ENCODE measurements around a stretch of chr12.

DNA sequence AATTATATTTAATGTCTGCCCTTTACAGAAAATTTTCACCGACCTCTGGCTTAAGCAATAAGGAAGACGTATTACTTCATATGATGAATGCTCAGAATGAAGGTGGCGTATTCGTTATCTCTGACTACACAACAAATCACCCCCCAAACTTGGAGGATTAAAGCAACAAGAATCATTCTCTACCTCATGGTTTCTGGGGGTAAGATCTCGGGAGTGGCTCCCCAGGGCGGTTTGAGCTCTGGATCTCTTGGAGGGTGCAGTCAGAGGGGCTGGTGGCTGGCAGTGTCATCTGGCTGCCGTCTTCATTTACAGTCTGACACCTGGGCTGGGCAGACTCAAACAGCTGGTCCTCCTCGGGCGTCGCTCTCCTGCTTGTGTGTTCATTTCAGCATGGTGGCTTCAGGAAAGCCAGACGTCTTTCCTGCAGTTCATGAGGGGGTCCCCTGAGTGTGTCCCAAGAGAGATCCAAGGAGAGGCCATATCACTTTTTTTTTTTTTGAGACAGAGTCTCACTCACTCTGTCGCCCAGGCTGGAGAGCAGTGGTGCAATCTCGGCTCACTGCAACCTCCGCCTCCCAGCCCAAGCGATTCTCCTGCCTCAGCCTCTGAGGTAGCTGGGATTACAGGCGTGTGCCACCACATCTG is 66.5 kb upstream of the NCOR2 start:
- PRO-cap = no peak

DNA sequence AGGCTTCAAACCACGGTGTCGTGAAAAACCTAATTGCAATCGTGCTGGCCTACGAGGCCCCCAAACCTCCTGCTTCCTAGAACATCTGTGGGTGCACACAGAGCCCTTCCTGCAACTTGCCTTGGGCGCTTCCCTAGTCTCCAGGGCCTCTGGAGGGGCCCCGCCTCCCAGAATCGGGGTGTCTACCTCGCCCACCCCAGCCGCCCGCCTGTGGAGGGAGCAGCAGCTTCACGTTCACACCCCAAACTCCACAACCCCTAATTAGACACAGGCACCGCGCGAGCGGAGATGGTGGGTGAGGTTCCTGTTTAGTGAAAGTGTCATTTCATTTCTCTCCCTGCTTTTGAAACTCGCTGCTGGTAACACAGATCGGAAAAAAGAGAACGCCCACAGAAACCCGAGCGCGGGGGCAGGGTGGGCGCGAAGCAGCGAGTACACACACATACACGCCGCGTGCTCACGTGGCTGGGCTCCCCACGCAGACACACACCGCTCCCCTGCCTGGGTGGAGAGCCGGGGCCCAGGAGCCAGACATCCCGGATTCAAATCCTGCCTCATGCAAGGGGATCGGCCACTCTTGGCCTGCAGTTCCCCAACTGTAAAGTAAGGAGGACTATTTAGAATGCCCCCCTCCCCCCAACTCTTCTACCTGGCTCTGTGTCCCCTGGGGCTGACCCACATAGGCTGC is 79.0 kb upstream of the NCOR2 start:
- PRO-cap = no peak

DNA sequence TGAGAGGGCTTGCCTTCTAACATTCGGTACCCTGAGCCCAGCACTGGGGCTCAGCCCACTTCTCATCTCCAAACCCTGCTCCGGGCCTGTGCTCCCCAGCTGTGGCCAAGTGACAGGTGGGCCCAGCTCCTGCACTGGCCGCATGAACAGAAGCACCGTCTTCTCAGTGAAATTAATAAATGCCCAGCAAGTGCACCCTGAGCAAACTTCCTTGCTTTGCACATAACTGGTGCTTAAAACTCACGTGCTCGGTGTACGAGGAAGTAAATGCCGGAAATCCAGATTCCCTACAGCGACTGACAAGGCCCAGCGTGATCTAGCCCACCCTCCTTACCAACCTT is 115.1 kb upstream of the NCOR2 start:
- PRO-cap = no peak

GRCh38 chr12:124700919-124701563 is 133.6 kb upstream of the NCOR2 start:
- PRO-cap = no peak

GRCh38 chr12:124726959-124727854 is 136.5 kb downstream of the SCARB1 start:
- PRO-cap = bidirectional peak, plus-strand start at chr12:124727489, minus-strand start at chr12:124727242; bidirectional peak, plus-strand start at chr12:124727541, minus-strand start at chr12:124727557

DNA sequence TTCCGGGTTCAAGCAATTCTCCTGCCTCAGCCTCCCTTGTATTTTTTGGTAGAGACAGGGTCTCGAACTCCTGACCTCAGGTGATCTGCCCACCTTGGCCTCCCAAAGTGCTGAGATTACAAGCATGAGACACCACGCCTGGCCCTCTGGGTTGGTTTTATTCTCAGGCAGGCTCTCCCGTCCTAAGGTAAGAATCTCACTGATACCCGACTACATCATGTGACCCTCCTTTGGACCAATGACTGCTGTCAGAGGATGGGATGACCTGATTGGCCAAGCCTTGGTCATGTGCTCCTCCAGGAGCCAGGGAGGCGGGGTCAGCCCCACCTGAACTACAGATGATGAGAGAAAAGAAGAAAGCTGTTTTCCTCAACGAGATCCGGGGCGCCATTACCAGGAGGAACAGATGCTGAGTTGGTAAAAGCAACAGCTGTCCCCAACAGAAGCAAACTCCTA is 119.0 kb downstream of the SCARB1 start:
- PRO-cap = no peak

GRCh38 chr12:124776931-124777765 is 86.5 kb downstream of the SCARB1 start:
- PRO-cap = no peak

- PRO-cap = no peak
Observed at GRCh38 chr12:124820911-124822271, 42.3 kb downstream of the SCARB1 start.

DNA sequence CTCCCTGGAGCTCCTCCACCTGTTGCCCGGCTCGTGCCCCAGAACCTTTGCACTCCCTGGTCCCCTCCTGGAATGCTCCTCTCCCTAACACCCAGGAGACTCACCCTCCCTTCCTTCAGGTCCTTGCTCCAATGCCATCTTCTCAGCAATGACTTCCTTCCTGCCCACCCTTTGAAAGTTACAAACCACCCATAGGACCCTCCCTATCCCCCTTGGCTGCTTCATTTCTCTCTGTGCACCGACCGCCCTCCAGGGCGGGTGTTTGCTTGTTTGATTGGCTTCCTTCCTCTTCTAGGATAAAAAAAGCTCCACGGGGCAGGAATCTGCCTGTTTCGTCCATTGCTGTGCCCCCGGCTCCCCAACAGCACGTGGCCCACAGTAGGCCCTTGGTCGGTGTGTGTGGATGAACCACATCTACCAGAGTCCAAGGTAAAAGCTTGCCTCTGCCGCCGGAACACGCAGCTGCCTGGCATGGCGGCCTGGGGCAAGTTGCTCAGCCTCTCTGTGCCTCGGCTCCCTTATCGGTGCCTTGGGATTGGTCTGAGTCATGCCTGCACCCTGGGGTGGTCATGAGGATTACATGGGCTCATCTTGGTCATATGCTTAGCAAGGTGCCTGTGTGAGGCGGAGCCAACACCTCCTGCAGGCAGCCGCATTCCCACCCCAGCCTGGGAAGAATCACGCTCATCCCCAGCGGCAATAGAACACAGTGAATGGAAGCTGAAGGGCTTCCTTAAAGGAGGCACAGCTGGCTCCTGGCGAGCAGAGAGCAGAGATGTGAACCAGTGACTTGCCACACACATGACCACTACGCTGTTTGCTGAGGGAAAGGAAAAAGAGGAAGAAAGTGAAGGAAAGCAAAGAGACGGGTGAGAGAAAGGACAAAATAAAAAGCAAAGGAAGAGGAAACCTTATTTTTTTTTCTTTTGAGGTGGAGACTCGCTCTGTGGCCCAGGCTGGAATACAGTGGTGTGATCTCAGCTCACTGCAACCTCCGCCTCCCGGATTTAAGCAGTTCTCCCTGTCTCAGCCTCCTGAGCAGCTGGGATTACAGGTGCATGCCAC is 5.4 kb upstream of the SCARB1 start:
- PRO-cap = no peak

DNA sequence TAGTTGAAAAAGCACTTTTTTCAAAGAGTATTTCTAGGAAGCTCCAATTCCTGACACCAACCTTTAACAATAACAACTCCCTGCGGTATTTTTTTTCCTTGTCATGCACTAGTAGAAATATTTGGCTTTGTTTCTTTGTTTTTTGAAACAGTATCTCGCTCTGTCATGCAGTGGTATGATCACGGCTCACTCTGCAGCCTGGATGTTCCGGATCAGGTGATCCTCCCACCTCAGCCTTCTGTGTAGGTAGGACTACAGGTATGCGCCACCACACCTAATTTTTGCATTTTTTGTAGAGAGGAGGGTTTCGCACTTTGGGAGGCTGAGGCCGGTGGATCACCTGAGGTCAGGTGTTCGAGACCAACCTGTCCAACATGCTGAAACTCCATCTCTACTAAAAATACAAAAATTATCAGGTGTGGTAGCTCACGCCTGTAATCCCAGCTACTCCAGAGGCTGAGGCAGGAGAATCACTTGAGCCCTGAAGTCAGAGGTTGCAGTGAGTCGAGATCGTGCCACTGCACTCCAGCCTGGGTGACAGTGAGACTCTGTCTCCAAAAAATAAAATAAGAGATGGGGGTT is 3.9 kb upstream of the UBC start:
- PRO-cap = no peak

DNA sequence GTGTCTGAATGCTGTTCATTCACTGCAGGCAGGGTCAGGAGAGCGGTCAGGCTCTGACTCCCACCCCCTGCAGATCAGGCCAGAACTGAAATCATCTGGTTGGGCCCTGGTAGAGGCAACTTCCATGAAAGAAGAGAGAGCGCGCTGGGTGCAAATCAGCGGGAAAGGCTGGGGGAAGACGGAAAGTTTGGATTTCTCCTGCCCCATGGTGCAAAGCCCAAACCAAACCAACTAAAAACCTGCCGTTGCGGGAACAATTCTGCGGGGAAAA is 1539.5 kb downstream of the TMEM132B start:
- PRO-cap = no peak

DNA sequence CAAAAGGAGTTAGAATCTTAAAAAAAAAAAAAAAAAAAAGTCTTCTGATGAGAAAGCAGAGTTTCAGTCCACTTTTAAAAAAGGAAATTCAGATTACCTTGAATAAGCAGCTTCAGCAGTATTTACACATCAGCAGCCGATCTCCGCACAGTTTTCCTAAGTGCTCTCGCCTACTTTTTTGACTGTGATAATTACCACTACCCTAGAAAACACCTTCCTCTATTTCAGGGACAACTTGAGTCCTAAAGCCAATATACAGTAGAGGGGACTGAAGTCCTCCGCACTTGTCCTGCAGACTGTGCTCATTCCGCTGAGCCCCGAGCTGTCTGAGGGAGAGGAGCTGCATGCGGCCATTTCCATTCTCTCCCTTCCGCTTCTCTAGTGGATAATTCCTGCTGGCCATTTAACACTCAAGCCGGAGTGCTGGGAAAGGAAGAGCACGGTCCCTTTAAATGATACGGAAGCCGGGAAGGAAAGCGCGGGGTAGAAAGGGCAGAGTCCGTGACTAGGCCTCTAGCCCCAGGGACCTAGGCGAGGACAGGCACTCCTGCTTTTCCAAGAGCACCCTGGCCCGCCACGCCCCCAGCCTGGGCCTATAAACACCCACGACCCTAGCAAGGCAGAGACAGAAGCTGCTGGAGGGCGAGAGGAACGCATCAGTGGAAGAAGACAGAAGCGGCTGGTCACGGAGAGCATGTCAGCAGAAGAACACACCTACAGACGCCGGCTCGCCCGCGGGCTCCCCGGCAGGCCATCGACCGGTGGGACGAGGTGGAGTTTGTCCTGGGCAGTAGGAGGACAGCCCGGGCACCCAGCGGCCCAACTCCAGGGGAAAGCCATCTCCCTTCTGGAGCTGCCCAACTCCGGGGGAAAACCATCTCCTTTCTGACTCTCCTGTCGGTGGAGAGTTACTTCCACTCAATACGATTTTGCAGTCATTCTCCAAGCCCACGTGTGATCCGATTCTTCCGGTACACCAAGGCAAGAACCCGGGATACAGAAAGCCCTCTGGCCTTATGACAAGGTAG is 1206.7 kb upstream of the TMEM132C start:
- PRO-cap = no peak

DNA sequence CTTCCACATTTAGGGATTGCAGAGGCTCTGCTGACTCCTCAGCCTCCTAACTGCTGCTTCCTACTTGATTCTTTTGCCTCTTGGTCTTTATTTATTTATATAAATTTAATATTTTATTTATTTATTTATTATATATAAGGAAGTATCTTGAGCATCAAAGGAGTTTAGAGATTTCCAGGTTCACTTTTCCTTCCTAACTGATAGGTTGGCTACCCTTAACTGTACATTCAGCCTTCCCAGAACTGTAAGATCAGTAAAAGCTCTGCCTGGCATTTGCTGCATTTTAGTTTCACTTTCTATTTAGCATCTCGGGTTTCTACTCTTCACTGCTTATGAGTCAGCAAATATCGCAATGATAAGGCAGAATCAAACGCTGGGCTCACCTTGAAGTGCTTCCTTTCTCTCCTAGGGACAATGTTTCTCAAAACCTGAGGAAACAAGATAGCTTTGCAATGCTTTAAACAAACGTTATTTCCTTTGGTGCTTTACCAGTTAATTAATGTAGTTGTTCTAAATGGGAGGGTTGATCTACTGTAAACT is 1183.7 kb upstream of the TMEM132C start:
- PRO-cap = no peak

GRCh38 chr12:127157288-127158704 is 1109.2 kb upstream of the TMEM132C start:
- PRO-cap = no peak

GRCh38 chr12:127623906-127624364 is 643.0 kb upstream of the TMEM132C start:
- PRO-cap = no peak

GRCh38 chr12:127866148-127866587 is 400.8 kb upstream of the TMEM132C start:
- PRO-cap = unidirectional peak, minus-strand start at chr12:127866297

DNA sequence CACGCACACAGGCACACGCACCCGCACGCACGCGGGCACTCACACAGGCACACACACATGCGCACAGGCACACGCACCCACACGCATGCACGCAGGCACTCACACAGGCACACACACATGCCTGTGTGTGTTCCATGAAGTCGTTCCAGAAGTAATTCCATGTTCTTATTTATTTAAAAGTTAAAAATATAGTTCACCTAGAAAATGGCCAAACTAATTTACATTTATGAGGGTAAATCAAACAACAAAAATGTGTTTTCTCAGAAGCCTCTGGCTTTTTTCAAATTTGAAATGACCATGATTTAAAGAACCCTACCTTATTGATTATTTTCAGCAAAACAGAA is 159.7 kb downstream of the SLC15A4 start:
- PRO-cap = no peak

DNA sequence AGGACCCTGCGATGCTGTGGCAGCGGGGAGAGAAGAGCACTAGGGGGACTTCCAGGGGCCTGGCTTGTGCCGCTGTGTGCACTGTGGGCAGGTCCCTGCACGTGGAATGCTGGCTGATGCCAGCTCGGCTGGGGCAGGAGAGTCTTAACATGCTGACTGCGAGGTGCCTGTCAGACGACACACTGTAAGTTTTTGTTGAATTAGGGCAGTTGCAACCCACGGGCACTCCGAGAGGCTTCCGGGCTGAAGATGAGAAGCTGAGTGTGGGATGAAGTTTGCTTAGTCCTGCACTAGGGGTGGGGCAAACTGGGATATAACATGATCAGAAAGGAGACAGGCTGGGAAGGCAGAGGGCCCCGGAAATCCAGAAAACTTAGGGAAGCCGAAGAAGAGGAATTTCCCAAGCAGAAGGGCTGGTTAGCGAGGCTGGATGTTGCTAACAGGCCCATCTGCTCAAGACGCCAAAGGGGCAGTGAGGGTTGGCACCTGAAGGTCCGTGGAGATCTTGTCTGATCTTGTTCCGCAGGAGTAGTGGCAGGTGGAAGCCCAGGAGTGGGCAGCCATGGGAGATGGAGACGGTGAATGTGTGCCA is 10.8 kb downstream of the GLT1D1 start:
- PRO-cap = no peak

GRCh38 chr12:130119486-130119796 is 42.8 kb upstream of the FZD10 start:
- PRO-cap = no peak

DNA sequence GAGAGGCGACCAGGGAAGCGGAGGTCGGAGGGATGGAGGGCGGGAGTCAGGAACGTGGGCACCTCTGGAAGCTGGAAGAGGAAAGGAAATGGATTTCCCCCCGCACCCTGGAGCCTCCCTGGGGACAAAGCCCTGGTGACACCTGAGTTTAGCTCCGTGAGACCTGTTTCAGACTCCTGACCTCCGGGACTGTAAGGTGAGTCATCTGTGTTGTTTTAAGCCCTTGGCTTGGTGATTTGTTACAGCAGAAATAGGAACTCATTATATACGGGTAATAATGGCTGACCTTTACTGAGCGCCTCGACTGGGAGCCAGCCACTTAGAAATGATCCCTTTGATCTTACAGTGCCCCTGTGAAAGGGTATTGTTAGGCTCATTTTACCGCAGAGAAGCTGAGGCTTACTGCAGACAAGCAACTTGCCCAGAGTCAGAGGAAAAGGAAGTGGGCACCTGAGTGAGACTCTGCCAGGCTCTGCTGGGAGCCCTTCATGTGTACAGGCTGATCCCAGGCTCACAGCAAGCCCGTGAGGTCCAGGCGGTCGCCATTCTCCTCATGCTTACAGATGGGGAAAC is 29.2 kb upstream of the FZD10 start:
- PRO-cap = no peak